ENCODE results near the gene BMPR2.

GRCh38 chr2:199347613-199347851 lies 110.2 kb downstream of the SATB2 start:
- RRBS = no CpG with 5 or more reads among the region's 2 CpGs

GRCh38 chr2:200086871-200087377 lies 131.5 kb downstream of the MAIP1 start:
- RRBS = 78% methylated on average over 5 of the region's 10 CpGs

GRCh38 chr2:200408025-200408891 lies 101.6 kb downstream of the KCTD18 start:
- RRBS = no CpG with 5 or more reads among the region's 10 CpGs

DNA sequence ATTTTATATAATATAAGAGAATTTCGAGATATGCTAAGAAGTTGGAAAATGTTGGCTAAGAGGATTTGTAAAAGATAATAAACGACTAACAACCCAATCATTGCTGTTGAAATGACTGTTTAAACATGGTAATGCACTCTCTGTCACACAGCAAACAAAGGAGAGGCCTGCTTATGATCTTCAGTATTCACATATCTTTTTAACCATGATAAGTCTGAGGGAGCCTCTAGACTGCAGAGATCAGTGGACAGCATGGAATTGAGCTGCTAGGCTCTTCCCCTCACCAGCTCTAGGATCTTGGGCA lies 2.7 kb downstream of the KCTD18 start:
- RRBS = no CpG with 5 or more reads among the region's 2 CpGs

GRCh38 chr2:200766146-200766513 lies 45.6 kb upstream of the BZW1 start:
- RRBS = no CpG with 5 or more reads among the region's 4 CpGs

DNA sequence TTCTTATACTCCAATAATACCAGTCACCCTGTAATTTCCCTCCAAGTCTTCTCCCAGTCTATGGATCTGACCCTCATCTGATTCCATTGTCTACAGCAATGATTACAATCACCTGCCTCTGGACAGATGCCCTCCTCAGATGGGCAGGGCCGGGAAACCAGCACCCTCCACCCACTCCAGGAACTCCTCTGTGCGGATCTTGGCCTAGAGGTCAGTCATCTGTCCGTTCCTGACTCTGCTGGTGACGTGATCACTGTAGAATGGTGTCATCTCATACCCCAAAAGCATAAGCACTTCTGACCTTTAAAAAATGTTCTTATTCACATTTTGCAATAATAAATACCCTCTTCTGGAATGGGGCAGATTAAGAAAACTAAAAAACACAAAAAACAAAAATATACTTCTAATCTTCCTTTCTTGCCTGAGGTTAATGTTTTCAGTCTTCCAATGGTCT lies 29.5 kb upstream of the BZW1 start:
- RRBS = no CpG with 5 or more reads among the region's 4 CpGs

GRCh38 chr2:200829057-200829721 lies 17.5 kb downstream of the BZW1 start:
- RRBS = no CpG with 5 or more reads among the region's 4 CpGs

DNA sequence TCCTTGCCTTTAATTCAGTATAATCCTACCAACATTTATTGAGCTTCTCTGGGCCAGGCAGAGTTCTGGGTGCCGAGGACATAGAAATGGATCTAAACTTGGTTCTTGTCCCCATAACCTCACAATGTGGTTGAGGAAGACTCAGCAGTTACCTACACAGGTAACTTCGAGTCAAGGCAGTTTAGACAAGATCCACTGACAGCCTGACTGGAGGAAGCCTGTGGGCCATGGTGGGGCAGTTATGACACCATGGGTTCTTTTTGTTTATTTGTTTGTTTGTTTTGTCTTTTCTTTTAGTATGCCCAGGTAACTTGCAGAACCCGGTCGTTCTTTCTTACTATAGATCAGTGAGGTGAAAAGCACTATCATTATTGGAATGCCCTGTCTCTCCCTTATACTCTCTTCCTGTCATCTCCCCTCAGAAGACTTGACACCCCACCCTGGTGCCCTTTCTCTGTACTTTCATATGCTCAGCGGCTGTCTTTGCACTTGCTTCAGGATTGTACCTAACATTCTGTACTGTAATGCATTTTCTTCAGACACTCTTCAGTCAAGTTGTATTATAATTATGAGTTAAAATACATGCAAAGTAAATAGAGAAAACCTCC lies 3.3 kb downstream of the CFLAR start:
- RRBS = no CpG with 5 or more reads among the region's 5 CpGs

GRCh38 chr2:201209613-201210118 lies 26.7 kb downstream of the CASP10 start:
- RRBS = no CpG with 5 or more reads among the region's 2 CpGs

DNA sequence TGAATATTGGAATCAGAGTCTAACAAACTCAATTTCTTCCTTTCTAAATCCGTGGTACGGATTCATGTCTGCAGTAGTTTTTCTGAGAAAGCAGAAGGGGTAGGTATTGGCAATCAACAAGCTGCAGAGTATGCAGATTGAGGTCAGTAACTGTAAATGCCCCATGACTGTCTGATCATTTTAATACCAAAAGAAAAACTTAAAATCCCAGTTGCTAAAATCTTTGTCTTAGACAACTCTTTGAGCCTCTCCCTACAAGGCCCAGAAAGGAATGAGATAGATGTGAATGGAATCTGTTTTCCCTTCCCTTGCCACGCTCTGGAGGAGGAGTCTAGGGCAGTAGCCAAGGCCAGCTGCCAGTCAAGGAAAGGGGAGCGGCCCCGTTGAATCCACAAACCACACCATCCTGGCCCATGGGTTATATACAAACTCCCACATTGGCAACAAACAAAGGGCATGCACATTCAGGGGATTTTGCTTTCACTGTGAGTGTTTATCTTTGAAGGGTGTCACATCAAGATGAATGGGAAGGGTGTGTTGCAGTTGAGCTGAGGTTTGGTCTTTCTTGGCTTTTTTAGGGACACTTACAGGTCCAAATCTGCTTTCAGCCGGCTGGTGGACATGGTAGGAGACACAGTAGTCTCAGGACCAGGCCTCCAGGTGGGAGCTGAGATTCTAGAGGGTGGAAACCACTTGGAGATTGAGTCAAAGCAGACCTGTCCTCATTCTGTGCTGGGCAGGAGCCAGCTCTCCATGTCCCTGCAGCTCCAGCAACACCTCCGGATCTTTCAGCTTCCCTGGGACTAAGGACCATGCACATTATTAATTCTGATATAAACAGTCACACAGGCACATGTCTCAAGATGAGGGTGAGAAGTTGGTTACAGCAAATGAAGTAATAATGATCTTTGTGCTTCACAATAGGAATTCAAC lies 5.9 kb upstream of the CASP8 start:
- RRBS = no CpG with 5 or more reads among the region's 7 CpGs

DNA sequence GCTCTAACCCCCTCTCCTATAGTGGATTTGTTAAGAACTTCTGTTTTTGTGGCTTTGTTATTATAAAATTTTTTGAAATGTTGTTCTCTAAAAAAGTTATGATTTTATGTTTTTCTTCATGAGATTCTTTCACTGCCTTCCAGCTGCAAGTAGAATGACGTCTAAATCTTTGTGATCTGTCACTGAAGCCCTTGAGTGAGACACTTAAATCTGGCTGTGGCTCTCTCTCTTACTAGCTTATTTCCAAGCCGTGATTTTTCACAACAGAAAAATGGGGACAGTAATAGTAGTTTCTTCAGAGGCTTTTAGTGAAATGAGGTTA lies 1.6 kb downstream of the CASP8 start:
- RRBS = no CpG with 5 or more reads among the region's 2 CpGs

GRCh38 chr2:201451828-201452373 lies 361 bp downstream of the STRADB start:
- RRBS = under 1% methylated on average over 20 of the region's 57 CpGs

DNA sequence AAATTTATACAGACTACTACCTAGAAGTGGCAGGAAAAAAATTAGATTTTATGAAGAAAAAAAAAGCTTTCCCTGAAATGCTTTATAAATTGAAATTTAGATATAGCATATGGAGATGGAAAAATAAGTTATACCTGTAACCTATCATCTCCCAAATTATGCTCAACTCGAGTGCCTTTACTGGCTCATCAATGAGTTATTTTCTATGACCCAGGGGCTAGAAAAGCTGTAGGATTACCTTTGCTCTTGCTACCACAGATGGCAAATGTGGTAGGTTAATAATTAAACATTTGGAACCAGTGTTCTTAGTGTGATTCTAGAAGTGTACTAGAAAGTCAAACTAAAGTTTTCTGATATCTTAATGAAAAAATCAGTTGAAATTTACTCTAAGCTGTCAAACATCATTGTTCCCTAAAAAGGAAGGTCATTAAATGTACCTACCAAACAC lies 22.5 kb downstream of the ALS2 start:
- RRBS = no CpG with 5 or more reads among the region's 1 CpG

DNA sequence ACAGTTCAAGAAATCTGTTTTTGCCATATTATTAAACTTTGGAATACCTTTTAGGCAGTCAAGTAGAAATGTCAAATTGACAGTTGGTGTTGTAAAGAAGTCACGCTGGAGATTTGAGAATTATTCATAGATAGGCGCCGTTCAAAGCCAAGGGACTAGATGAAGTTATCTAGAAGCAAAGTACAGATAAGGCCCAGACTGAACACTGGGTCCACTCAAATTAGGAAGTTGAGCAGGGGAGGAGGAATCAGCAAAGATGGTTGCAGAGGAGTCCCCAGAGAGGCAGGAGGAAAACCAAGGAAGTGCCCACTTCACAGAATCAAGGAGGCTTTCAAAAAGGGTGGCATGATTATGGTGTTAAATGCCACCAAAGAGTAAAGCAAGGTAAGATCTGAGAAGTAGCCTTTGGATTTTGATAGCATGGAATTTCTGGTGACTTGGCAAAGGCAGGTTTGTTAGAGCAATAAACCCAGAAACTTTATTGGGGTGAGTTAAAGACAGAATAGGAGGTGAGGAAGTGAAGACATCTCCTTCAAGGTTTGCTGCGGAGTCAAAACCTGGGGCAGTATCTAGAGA lies 9.6 kb upstream of the ALS2 start:
- RRBS = no CpG with 5 or more reads among the region's 4 CpGs

GRCh38 chr2:201966814-201967405 lies 66.7 kb upstream of the FZD7 start:
- RRBS = no CpG with 5 or more reads among the region's 16 CpGs

- RRBS = no CpG with 5 or more reads among the region's 5 CpGs
These were observed 40.5 kb downstream of the KIAA2012 start for GRCh38 chr2:202113496-202113945.

GRCh38 chr2:202312135-202312477 lies 46.5 kb downstream of the NOP58 start:
- RRBS = no CpG with 5 or more reads among the region's 4 CpGs

DNA sequence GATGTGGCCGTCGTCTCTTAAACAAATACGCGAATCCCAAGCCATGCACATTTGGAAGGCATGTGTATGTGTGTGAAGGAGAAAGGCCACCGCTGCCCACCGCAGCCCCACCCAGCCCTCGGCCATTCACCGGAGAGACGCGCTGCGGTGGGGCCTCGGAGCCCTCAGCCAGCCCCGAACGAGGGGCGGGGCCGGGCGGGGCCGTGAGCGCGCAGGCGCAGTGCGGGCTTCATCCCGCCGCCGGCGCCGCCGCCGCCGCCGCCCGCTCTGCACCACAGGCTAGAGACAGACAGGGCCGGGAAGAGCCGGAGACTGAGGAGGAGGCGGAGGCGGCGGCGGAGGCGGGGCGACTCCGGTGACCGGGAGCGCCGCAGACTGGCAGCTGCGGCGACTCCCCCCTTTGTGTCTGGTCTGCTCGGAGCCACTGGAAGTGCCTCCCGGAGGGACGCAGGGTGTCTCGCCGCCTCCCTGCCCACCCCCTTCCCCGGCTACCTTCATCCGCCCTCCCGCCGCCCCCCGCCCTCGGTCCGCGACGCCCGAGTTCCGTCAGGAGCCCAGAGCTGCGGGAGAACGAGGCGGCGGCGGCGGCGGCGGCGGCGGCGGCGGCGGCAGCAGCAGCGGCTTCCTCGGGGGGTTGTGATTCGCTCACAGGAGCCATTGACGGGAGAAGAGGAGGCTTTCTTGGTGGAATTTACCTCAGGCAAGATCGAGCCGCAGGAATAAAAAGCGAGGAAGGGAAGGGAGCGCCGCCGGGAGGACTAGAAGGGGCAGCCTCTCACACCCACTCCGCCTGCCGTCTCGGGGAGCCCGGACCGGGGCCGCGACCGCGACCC lies at the start of gene BMPR2:
Gene BMPR2 (plus strand): TSS at position 390 of the 833 bp plus-strand sequence.
- RRBS = 1% methylated on average over 50 of the region's 94 CpGs

- RRBS = no CpG with 5 or more reads among the region's 18 CpGs
These were observed 756 bp downstream of the BMPR2 start for GRCh38 chr2:202376998-202377167.

DNA sequence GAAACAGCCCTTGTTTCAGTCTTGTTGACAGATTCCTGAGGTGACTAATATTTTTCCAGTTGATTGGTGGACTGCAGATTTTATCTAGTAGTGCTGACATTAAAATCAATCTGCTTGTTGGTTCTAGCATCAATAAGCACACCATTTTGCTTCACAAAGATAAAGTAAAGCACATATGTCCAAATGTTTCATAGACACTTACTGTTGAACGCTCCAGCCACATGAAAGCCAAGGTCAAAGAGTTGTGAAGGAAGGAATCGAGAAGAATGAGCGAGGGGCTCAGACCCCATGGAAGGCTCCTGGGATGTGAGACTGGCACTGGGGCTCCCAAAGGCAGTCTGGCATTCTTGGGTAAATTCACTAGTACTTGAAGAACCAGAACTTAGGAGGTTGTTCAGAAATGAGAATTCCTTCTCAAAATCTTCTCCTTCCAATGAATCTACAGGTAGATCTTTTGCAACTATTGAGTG lies 82.9 kb downstream of the ICA1L start:
- RRBS = no CpG with 5 or more reads among the region's 3 CpGs

Data from GM12892 (cell line).